AG08470 (cell line): ENCODE measurements around a stretch of chrX.

GRCh38 chrX:38286529-38287359, 40.6 kb downstream of the RPGR start:
- RRBS: no CpG with 5 or more reads among the region's 4 CpGs

DNA sequence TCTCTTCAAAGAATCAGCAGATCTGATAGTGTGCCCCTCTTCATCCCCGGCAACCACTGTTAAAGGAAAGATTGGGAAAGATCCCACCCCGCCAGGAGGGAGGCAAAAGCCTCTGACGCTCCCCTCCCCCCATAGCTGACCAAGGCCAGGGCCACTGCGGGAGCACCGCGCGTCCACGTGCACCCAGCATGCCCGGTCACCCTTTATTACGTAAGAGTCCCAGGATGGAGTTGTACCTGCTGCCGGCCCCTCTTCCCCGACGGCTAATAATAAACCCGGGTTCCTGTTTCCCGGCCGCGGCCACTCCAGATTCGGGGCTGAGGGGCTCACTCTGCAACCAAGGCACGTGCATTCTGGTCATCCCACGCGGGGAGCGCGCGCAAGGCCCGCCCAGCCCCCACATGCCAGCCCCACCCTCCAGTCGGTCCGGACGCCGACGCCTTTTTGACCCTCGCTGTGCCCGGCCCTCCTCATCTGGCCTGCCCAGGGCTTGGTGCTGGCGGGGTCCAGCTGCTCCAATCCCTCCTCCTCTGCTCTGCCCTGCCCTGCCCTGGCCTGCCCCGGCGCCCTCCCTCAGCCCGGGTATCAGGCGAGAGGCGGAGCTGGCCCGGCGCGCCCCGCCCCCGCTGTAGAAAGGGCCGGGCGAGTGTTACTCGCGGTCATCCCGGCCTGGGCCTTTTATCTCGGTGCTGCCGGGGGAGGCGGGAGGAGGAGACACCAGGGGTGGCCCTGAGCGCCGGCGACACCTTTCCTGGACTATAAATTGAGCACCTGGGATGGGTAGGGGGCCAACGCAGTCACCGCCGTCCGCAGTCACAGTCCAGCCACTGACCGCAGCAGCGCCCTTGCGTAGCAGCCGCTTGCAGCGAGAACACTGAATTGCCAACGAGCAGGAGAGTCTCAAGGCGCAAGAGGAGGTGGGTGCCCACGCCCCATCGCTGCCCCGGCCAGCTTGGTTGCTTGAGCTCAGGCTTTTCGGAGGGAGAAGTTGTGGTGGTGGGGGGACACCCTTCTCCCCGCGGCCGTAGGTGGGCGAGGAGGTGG, 2.6 kb downstream of the MID1IP1 start:
- RRBS: 27% methylated on average over 11 of the region's 73 CpGs

DNA sequence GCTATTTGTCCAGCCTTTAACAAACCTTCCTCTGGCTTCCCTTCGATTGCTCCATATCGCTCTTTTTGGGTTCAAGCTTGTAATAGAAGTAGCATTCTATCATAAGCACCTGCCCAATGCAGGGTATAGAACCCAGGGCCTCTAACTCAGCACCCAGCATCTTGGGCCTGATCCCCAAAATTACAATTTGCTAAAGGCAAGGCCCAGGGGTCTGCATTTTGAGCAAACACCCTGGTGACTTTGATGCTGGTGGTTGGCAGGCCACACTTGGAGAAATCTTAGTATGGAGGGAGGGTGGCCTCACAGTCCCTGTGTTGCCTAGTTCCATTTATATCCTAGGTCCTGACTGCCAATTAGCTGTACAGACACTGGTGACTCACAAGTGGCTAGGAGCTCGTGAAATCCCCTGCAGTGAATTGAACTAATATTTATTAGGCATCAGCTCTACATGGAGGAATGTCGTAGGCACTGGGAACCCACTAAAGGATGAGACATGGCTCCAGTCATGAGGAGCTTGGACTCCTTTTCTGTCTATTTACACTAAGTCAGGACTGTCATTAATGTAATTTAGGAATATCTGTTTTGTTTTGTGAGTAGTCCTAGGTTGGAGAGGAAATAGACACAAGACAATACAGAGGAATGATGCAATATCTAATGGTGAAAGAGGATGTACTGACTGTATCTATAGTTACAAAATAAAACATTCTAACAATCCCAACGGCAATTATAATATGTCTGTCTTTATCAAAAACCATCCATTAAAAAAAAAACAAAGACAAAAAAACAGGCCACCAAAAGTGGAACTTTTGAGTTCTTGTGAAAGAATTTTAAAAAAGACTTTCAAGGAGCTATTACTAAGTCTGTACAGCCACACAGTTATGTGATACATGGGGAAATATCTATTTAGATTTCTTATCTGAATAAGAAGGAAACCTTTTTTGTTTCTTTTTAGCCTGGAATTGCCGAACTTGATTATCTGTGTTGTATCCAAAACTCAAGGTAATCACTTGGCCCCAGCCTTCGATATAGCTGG, 67.7 kb downstream of the MID1IP1 start:
- RRBS: no CpG with 5 or more reads among the region's 7 CpGs

DNA sequence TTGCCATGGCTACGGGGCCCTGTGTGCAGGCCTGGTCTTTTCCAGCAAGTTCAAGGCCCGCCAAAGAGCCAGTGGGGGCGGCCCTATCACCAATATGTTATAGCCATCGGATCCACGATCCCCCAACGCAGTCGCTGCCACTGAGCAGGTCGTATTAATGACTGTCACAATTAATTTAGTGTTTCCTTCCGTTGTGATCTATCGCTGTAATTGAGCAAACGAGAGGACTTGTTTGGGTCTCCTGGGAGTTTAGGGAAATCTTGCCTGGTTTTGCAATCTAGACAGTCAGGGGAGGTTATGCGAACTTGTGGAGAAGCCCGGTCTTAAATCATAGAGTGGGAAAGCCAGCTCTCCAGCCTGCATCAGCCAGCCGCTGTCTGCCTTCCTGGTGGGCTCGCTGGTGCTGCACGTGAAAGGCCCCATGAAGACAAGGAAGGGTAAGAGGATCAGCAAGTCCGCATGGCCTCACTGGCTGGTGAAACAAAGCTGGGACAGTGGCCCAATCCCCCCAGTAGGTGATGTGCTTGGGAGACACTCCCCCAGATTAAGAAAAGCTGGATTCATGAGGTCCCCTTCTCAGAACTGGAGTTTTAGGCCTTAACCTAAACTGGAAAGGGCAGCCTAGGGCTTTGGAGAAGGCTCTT, 452.2 kb downstream of the BCOR start:
- RRBS: no CpG with 5 or more reads among the region's 17 CpGs

GRCh38 chrX:39687660-39688066, 410.1 kb downstream of the BCOR start:
- RRBS: no CpG with 5 or more reads among the region's 5 CpGs

DNA sequence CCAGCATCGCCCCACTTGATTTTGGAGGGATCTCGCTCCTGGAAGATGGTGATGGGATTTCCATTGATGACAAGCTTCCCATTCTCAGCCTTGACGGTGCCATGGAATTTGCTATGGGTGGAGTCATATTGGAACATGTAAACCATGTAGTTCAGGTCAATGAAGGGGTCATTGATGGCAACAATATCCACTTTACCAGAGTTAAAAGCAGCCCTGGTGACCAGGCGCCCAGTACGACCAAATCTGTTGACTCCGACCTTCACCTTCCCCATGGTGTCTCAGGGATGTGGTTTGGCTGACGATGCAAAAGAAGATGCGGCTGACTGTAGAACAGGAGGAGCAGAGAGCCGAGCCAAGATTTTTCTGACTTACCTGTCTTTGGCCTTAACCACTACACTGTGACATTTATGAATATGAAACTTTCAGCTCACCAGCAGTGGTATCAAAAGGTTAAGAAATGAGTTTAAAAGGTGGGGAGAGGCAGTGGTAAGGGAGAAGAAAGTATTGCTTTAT, 309.8 kb downstream of the BCOR start:
- RRBS: no CpG with 5 or more reads among the region's 9 CpGs

DNA sequence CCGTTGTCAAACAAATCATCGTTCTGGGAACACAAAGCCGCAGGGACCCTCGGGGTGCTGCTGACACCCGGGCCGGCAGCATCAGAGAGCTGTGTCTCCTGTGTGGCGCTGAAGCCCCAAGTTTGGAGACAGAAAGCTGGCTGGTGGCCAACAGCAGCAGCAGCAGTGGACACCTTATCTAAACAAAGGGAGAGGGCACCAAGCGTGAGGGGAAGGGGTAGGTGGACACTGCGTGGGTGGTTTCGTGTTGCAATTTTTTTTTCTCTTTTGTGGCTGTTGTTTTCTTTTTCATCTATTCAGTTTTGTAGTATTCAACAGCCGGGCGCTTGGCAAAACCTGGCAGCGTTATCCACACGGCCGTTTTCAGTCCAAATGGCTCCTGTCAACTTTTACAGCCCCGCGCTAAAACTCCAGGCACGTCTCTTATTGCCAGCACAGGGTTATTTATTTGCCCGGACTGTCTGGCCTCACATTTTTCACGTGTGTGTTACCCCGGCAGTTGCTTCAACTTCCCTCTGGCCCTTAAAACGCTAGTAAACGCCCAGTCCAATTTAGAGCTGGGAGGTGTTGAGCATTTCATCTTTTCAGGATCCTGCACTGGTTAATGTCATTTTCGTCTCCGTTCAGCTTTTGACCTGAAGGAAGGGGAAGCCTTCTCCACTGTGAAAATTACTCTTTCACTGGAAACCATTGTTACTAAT, 192.2 kb downstream of the BCOR start:
- RRBS: no CpG with 5 or more reads among the region's 25 CpGs

DNA sequence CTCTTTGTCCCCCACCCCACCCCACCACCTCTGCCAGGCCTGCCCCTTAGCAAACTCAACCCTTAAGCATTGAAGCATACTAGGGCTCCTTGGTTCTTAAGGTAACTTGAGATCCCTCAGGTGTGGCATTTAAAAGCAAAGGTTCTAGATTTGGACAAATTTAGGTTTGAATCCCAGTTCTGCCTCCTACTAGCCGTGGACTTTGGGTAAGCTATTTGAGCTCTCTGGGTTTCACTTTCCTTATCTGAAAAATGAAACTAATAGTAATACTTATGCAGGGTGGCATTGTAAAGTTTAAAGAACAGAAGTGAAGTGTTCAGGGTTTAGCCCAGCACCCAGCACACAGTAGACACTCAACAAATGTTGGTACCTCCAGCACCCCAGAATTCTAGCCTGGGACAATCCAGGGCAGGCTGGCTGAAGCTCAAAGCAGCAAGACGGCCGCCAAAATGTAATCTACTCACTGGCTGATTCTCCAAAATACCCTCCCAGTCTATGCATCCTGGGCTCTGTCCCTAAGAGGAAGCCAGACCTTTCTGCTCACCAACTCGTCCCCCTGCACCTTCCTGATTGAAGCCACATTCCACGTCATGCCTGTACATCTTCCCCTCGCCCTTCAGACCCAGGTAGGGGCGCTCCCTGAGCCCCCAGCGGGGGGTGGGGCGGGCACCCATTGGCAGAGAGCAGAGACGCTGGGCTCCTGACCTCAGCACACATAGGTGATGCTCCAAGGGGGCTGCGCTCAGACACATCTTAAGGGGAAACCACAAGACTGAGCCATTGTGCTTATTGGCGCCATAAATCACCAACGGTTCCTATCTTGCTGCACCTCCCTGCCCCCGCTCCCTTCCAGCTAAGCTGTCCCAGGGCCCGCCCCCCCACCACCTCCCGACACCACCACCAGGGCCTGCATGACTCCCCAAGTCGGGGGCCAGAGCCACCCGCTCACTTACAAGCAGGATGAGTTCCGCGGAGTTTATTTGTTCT, 160.6 kb downstream of the BCOR start:
- RRBS: no CpG with 5 or more reads among the region's 20 CpGs

DNA sequence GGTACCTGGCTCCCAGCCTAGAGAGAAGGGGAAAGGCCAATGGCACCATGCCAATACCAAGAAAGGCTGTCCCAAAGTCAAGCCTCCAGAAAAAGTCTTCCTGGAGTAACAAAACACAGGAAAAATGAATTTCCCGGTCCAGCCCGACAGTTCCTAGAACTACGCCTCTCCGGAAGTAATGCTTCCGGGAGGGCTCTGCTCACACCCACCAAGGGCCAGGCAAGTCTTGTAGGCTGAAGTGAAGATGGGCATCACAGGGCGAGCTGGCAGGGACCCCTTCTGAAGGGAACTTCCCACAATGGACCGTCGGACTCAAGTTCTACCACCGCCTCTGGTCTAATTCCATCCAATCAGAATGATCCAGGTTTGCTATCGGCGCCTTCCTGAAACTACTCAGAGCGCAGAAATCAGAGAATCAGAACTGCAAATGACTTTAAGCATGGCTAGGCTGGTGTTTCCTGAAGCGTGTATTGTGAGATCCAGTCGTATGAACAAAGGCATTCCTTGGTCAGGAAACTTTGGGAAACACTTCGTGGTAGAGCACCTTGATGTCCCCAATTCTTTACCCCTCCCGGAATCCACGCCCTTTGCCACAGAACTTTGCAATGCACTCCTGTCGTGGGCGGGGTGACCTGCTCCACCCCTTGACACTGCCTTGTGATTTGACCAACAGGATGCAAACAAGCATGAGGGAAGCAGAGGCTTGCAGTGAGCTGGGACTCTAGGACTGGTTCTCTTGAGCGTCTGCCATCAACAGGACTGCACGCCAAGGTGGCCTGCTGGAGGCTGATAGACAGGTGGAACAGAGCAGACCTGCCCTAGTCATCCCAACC, 127.8 kb downstream of the BCOR start:
- RRBS: no CpG with 5 or more reads among the region's 21 CpGs

GRCh38 chrX:40145714-40146249, 48.0 kb upstream of the BCOR start:
- RRBS: 5% methylated on average over 18 of the region's 49 CpGs

DNA sequence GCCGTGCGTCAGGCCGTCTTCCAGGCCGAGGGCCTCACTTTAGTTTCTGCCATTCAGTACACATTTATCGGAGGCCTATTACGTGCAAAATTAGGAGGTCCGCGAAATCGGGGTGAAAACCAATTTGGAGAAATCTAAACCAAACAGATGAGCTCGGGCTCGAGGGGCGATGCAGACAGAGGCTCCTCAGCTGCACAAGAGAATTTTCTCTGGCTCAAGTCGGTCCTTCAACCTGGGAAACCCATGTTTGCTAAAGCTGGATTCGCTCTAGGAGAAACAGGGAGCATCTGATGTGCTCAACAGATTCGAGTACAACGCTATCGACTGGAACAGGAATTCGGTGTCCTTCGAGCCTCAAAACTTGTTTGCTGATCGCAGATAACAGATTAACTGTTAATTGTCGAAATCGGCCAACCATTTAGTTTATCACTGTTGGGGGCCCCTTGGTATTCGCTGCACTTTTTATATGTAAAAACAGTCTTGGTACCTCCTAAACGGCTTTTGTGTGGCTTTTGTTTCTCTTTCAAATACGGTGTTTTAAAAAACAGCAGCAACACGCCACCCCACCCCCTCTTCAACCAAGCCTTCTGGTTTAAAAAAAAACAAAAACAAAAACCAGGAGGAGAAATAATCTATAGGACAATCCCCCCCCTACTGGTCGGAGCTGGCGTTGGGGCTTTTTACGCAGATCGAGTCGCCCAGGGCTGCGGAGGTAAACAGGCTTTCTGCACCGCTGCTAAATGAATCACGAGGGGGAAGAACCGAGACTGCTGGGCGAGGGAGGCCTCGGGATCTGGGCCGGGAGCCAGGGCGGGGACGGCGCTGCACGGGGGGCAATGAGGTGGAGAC, 71.5 kb upstream of the BCOR start:
- RRBS: 19% methylated on average over 5 of the region's 42 CpGs

GRCh38 chrX:40171764-40172046, 73.9 kb upstream of the BCOR start:
- RRBS: 3% methylated on average over 17 of the region's 28 CpGs

- RRBS: no CpG with 5 or more reads among the region's 14 CpGs
Measured at GRCh38 chrX:40261968-40262685, 164.4 kb upstream of the BCOR start.

DNA sequence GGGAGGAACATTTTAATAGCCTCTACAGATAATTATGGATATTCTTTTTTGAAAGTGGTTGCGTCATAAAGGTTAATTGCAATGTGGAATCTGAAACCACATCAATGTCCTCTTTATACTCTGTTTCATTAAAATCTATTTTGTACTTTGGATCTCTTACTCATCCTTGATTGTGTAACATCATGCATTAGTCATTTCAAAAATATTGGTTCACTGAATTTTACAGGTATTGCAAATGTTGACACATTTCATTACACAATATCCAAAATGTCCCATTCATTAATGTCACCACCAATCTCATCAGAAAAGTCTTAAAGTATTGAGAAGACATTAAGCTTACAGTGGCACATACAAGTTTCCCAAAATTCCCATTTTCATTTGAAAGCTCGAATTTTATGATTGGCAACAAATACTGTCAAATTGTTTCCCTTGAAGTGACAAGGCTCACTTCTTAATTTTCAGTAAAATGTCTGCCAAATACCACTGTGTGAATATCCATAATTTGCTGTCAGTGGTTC, 62.6 kb upstream of the USP9X start:
- RRBS: no CpG with 5 or more reads among the region's 2 CpGs

DNA sequence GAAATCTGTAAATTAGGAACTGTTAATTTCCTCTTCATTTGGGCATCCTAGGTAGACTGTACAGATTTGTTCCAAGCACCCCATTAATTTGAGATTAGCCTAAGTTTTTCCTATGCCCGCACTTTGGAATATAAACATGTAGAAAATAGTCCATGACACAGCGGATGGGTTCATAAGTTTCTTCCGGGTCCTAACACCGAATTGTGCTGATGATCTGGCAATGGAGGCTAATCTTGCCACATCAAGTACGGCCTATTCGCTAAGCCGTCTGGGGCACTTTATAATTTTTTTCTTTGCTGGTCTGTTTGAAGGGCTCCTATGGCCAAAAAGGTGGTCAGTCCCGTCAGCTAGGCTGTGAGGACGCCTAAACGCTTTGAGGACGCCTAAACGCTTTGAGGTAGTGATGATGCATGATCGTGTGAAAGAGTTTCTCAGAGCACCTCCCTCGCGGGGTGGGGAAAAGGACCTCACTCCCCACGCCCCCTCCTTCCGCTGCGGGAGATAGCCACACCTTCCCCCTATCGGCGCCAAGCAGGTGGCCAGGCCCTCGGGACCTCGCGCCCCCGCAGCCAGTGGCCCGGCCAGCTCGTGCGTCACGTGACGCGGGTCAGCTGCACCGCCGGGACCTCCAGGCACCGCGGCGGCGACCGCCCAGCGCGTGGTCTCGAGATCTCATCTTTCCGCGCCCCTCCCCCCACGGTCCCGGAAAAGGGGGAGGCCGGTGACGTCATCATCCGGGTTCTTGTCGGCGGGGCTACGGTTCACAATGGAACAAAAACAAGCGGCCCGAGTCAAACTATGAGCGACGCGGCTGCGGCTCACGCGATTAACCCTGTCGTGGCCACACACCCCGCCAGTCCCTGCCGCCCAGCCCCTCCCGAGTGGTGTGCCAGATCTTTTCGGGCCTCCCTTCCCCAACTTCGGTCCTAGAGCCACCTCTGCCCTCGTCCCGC, 909 bp upstream of the USP9X start:
- RRBS: 2% methylated on average over 17 of the region's 66 CpGs

- RRBS: no CpG with 5 or more reads among the region's 6 CpGs
Measured at GRCh38 chrX:41090340-41091131, 5.3 kb downstream of the USP9X start.

DNA sequence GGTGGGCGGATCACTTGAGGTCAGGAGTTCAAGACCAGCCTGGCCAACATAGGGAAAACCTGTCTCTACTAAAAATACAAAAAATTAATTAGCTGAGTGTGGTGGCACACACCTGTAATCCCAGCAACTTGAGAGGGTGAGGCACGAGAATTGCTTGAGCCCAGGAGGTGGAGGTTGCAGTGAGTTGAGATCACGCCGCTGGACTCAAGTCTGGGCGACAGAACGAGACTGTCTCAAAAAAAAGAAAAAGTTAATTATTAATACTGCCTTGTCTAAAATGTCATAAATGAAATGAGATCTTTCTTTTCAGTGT, 17.1 kb downstream of the USP9X start:
- RRBS: no CpG with 5 or more reads among the region's 6 CpGs

DNA sequence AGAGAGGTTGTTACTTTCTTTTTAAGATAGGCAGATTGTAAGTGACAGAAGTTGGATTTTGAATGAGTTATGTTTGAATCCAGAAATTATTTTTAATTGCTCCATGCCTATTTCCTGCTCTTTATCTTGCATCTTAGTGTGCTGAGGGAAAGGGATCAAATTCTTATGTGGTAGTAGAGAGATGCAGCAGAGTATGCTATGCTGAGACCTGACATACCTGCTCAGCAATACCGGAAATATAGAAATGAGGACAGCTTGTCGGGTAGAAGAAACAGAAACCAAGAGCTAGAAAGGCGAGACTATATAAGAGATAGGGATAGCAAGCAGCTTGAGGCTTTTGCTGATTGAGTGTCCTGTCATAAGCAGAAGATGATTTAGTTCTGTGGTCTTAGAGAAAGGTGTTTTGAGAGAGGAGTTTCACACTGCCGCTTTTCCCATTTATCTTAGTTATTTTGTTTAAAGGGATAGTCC, 31.6 kb downstream of the USP9X start:
- RRBS: no CpG with 5 or more reads among the region's 4 CpGs

DNA sequence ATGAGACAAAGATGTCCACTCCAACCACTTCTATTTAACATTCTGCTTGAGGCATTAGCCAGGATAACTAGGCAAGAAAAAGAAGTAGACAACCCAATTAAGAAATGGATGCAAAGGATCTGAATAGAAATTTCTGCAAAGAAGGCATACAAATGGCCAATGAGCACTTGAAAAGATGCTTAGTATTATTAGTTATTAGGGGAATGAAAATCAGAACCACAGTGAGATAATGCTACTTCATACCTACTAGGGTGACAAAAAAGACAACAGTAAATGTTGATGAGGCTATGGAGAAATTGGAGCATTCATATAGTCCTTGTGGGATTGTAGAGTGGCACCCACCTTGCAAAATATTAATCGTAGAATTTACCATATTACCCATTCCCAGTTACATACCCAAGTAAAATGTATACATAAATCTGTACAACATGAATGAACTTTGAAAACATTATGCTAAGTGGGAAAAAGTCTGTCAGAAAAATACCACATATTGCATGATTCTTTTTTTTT, 73.8 kb downstream of the USP9X start:
- RRBS: no CpG with 5 or more reads among the region's 1 CpG